ENCODE results near the gene MYL12A.

DNA sequence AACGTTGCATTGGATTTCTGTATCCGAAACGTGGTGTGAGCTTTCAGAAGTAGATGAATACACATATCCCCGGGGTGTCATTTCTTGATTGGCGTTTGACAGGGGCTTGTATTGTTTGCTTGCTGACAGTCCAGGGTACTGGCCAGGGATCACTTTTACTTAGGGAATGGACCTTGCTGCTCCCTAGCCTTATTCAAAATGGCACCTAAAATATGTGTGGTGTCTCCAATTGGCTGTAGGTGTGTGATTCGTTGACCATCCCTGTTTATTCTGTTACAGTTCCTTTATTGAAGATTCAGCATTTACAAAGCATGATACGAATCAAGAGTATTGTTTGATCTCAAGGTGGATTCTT, 901 bp downstream of the USP14 start:
- RRBS = no CpG with 5 or more reads among the region's 7 CpGs

DNA sequence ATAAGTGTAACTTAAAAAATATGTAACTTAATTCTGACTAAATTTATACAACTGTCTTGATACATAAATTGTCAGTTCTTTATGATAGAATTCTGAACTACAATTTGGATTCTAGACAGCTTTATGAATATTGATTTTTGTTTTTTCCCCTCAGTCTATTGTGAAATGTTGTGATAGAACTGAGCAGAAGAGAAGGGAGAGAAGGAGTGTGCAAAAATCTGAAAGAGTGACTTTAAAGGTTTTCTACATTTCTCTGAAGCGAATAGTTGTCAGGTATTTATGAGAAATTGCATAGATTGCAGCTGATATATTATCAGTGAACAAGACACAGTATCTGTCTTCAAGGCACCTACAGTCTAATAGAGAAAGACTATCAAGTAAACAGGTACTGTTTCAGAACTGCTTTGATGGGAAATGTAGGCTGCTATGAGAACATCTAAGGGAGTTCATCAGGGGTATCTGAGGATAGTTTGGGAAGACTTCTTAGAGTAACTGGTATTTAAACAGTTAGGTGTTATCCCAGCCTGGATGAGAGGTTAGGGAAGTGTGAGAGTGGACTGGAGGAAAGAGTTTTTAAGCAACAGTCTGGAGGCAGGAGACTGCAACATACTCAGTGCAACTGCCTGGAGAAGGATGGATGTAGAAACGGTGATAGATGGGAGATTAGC, 24.0 kb downstream of the USP14 start:
- RRBS = no CpG with 5 or more reads among the region's 2 CpGs

- RRBS = no CpG with 5 or more reads among the region's 5 CpGs
These were observed 36.9 kb downstream of the USP14 start for GRCh38 chr18:194825-196071.

GRCh38 chr18:675472-676640, 18.4 kb downstream of the TYMS start:
- RRBS = no CpG with 5 or more reads among the region's 13 CpGs

GRCh38 chr18:713044-713528, 656 bp upstream of the ENOSF1 start:
- RRBS = no CpG with 5 or more reads among the region's 30 CpGs

GRCh38 chr18:839299-840469, 27.6 kb upstream of the YES1 start:
- RRBS = no CpG with 5 or more reads among the region's 13 CpGs

DNA sequence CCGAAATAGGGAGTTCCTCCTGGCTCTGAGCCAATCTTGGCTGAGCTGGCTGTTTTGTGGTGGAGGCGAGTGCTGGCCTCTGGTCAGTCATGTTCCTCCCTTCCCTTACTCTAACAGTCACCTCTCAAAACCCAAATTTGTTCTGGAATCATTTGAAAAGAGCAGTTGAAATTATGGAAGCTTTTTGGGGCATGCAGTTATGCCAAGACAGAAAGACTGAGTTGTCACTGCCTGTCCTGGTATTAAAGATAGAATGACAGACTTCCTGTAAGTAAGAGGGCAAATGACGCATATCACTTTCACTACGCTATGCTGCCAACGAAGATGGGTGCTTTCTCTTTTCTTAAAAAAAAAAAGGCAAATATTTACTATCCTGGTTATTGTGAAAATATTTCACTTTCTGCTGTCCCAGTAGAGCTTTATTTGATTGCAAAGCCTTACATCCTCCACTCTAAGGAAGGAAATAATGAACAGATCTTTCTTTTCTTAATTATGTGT, 607.3 kb downstream of the ADCYAP1 start:
- RRBS = no CpG with 5 or more reads among the region's 5 CpGs

DNA sequence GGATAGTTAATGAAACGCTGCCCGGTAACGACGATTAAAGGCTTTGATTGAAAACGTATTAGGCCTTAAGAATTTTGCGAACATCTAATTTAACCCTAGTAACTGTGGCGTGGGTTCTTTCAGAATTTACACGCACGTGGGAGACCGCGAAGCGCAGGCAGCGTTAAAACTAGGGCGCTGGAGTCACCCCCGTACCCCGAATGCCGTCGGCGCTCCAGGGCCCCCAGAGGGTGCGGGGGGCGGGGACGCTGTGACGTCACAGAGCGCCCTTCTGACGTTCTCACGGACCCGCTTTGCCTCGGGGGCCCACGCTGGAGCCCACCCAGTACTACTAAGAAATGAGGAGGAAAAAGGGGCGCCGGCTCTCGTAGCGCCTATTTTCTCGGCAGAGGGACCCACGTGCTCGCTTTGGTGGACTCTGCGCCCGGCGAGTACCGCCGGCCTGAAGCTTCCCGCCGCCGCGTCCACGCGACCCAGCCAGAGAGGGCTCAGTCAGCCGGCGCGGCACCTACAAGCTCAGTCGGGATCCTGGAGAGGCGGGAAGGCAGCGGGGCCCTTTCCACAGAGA, 537 bp upstream of the SMCHD1 start:
- RRBS = 1% methylated on average over 16 of the region's 53 CpGs

- RRBS = no CpG with 5 or more reads among the region's 4 CpGs
These were observed 81.0 kb downstream of the SMCHD1 start for GRCh38 chr18:2736399-2737044.

- RRBS = no CpG with 5 or more reads among the region's 6 CpGs
These were observed 40.8 kb upstream of the EMILIN2 start for GRCh38 chr18:2805763-2806577.

DNA sequence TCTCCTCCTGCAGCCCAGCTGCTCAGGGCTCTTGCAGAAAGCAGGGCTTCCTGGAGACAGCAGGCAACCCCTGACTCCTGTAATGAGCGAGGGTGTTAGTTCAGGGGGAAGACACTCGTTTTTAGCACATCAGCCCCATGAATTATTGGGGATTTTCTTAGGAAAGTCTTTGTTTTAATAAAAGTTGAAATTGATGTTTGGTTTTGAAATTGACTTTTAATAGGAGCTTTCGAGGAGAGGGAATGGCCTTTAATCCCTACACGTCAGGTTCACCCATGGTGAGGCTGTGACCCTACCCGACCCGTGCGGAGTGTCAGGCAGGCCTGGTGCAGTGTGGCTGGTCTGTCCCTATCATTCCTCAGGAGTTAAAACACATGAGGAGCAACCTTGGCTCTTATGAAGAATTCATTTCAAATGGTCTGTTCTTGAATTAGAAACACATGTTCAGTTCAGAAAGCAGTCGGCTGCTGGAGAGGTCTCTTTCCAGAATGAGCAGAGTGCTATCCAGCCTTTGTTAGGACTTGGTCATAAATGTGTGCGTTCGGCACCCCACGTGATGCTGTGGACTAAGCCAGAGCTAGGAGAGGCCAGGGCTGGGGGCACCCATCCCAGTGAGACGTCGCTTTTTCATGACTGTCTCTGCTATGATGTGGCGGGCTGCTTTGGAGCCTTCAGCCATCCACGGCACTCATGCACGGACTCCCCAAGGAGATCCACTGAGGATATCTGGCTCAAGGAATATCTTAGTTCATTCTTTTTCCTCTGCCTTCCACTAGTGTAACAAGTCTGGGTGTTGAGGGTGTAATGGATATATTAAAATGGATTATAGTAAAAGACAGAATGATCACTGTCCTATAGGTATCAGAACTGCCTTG, 54.7 kb downstream of the EMILIN2 start:
- RRBS = no CpG with 5 or more reads among the region's 16 CpGs

DNA sequence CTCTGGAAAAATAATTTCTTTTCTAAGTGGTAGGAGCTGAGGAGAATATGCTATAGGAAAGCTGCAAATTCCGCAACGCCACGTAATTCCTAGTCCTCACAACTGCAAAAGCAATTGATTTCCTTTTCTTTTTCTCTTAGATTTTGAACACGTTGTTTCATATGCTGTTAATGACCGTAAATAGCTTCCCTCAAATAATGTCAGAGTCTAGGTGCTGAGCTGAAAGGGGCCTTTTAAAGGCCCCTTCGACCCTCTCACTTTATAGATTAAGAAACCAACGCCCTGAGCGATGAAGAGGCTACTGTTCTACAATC, 65.3 kb downstream of the LPIN2 start:
- RRBS = no CpG with 5 or more reads among the region's 8 CpGs

- RRBS = no CpG with 5 or more reads among the region's 6 CpGs
These were observed 51.1 kb downstream of the LPIN2 start for GRCh38 chr18:2961733-2962341.

DNA sequence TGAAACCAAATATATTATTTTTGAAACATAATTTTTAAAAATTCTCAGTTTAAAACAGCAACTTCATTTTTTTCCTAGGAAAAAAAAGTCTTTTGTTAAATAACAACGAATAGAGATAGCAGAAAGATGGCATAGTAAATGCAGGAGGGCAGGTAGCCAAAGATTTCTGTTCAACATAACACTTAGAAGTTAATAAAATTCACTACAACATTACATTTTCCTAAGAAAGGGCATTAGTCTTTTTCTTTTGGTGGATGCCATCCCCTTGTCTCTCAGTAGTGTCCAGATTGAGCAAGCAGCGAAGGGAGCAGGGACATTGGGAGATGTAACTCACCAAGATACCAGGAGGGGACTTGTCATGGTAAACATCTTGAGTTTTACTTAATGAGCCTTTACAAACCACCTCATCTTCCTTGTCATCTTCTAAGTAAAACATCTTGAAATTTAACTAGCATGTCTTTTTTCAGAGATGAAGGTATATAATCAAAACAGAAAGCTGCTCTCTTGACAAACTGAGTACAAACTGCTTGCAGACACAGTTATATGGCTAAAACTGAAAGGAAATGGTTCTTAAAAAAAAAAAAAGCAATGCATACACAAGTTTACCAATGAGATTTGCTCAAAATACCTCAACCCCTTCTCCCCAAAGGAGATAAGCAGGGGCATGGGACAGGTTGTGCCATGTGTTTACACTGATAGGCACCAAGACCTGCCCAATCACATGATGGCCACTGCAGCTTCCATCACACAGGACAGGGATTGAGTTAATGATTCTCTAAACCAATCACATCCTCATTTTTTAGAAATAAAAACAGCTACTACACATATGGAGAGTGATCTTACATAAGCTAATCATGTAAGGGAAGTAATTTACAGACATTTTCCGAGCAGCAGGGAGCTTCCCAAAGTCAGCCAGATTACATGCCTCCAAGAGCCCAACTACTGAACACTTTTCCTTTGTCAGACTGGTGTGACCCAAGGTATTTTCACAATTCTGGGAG, 30.3 kb downstream of the LPIN2 start:
- RRBS = no CpG with 5 or more reads among the region's 3 CpGs

DNA sequence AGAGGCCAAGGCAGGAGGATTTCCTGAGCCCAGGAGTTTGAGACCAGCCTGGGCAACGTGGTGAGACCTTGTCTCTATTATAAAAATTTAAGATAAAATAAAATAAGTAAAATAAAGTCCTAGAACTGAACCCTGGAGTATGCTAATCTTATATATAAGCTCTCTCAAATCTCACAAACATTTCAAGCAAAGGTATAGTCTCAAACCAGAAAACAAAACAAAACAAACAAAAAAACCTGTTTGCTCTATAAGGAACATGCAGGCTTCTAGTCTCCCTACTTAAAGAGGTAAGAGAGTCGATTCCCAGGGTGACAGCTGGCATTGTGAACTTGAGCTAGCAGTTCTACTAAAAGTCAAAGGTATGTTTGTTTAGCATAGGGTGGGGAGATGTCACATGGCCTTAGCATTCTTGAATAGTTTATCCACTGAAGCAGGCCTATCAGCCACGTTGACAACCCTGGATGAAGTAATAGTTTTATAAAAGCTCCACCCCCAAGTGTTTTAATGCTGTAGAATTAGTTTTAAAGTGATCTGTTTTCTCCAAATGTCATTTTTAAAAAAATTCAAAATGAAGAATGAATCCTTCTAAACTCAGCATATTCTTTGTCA, 1.9 kb downstream of the MYOM1 start:
- RRBS = no CpG with 5 or more reads among the region's 3 CpGs

- RRBS = no CpG with 5 or more reads among the region's 1 CpG
These were observed 1.0 kb upstream of the MYOM1 start for GRCh38 chr18:3220869-3221148.

GRCh38 chr18:3245892-3246344, 1.7 kb upstream of the MYL12A start:
- RRBS = no CpG with 5 or more reads among the region's 20 CpGs

- RRBS = 1% methylated on average over 23 of the region's 67 CpGs
These were observed at the start of gene MYL12A for GRCh38 chr18:3246887-3247956. MYL12A (plus strand) TSS chr18:3247801.

DNA sequence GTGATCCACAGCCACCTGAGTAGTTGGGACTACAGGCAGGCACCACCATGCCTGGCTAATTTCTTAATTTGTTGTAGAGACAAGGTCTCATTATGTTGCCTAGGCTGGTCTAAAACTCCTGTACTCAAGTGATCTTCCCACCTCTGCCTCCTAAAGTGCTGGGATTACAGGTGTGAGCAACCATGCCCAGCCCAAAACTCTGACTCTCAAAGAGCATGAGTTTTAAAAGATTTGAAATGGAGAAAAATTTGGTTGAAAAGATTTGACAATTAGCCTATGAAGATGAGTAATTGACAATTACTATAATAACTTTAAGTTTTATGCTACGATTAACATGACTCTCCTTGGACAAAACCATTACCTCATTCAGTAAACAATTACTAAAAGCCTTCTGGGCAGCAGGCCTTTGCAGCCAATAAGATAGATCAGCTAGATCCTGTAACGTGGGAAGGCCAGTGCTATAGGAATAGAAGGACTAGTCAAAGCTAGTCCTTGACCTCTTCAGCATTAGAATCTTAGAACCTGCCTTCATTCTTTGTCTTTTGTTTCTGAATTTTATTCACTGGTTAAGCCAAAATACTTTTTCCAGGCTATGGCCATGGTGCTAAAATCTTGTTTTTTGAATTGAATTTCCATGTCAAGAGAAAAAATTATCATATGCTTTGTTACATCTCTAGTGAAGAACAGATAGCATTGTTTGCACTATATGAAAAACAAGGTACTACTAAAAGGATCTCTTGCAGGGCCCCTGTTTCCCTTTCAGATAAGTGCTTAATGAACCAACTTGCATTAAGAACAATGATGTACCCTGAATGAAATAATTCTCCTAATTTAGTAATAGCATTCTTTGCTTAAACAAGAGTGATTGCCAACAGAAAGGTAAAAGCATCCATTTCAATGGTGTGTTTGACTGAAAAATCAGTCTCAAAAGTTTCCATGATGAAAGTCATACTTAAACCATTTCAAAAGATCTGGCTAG, 4.5 kb upstream of the MYL12B start:
- RRBS = no CpG with 5 or more reads among the region's 2 CpGs

- RRBS = no CpG with 5 or more reads among the region's 1 CpG
These were observed 3.4 kb upstream of the TGIF1 start for GRCh38 chr18:3446566-3447018.